Parietal lobe (tissue), 2 donors: ENCODE measurements around a stretch of chr2.

- RAMPAGE, long total RNA = no peak
Observed at GRCh38 chr2:100837230-100838011, 17.5 kb downstream of the NPAS2 start.

DNA sequence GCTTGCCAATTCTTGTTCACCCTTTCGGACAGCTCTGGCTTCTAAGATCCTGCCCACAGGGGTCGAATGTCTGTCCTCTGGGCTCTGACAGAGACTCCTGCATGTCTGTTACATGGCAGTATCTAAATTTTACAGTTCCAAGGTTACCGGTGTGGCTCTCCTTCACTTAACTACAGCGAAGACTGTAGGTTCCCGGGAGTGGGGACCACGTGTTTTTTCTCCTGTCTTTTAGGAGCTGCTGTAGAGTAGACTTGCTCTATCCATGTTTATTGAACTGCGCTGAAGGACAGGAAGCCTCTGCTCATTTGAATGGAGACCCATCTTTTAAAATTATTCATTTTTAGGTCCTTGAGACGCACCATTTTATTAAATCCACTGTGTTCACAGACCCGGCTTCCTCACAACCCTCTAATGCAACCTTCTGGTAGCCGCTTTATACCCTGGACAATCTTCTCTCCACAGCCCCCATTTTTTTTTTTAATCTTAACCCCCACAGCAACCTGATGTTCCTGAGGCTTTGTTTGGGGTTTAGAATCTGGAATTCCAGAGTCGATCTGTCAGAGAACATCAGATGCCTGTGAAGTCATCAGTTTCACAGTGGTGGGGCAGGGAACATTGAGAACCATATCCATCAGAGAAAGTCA lies 20.3 kb downstream of the NPAS2 start:
- RAMPAGE, long total RNA = no peak

DNA sequence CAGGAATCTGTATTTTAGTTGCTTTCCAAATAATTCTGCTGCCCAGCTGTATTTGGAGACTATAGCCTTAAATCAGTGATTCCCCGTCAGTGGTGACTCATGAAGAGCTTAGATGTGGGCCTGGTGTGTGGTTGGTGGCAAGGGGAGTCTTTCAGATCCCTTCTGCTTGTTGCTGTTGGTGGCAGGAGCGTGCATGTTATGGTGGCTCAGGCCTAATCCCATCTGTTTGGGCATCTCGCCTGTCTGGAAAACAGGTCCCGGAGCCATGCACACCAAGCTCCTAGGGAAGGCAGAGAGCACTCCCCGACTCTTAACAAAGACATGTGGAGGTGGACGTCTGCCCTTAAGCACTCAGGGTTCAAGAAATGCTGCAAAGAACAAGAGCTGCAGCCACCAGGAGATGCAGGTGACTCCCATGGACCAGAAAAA lies 56.6 kb downstream of the NPAS2 start:
- RAMPAGE, long total RNA = no peak

DNA sequence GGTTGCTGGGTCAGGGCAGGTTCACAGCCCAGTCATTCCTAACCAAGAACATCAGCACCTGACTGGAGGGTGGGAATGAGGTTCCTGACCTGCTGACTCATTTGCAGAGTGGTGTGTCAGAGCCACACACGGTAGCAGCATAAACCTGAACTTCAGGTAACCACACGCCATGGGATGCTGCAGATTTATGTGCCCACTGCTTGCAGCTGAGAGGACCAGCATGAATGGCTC lies 63.3 kb downstream of the NPAS2 start:
- RAMPAGE, long total RNA = no peak

DNA sequence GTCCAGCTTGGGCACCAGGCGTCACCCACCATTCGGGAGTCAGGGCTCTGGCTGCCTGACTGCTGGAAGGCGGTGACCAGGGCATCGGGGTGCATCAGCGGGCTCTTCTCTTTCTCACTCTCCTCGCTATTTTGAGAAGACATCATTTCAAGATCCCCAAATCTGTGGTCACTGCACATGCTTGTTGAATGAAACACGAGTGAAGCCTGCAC lies 35.3 kb downstream of the RPL31 start:
- RAMPAGE, long total RNA = no peak

- RAMPAGE, long total RNA = no peak
Observed at GRCh38 chr2:101064844-101065892, 63.1 kb downstream of the RPL31 start.

DNA sequence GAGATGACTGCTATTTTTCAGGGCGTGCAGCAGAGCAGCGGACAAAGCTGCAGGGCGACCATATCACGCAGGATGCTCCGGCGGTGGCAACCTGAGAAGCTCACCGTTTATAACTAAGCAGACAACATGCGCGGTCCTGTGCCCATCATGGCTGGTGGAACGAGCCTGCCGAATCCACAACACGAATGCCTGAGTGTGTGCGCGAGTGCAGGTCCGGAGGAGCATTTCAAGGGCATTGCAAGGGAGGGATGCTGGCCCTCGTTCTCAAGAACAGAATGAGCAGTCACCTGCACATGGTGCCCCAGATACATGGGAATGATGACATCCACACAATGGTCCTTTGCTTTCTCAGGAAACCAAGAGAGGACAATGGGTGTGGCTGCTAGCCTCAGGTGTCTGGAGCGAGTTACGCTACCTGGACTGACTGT lies 39.9 kb downstream of the TBC1D8 start:
- RAMPAGE, long total RNA = no peak

GRCh38 chr2:101151778-101152321 lies 668 bp upstream of the TBC1D8 start:
- RAMPAGE, long total RNA = no peak

DNA sequence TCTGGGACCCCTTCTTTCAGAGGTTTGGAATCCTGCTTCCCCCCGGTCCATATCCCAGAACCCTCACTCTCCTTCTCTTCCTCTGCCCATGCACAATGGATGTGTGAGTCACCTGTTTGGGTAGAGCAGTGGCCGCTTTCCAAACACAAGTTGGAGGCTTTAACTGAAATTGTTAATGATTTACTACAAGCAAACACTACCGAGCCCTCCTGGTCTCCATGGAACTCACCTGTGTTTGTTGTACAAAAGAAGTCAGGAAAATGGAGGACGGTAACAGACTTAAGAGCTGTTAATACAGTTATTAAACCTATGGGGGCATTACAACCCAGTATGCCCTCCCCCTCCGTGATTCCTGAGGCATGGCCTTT lies 13.2 kb upstream of the CNOT11 start:
- RAMPAGE, long total RNA = no peak

- RAMPAGE, long total RNA = no peak
Observed at GRCh38 chr2:101516953-101517876, 42.3 kb upstream of the RFX8 start.

GRCh38 chr2:101567740-101568146 lies 92.8 kb upstream of the RFX8 start:
- RAMPAGE, long total RNA = no peak

DNA sequence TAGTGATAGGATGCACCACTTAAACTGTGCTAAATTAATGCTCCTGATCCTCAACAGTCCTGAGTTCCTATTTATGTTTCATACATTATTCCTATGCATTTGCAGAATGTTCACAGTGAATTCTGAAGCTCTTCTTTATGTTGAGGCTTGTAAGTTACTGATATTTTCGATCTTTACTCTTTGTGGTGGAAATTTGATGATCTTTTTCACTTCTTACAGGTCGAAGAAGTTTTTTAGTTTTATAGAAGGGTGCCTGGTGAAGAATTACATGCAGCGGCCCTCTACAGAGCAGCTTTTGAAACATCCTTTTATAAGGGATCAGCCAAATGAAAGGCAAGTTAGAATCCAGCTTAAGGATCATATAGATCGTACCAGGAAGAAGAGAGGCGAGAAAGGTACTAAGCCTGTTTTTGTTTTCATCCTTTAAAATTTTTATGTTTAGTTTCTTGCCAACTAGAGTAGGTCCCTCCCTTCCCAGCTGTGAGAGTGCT lies 142.1 kb downstream of the MAP4K4 start:
- RAMPAGE, long total RNA = no peak

GRCh38 chr2:101866205-101866655 lies 125.5 kb upstream of the IL1R2 start:
- RAMPAGE, long total RNA = no peak

DNA sequence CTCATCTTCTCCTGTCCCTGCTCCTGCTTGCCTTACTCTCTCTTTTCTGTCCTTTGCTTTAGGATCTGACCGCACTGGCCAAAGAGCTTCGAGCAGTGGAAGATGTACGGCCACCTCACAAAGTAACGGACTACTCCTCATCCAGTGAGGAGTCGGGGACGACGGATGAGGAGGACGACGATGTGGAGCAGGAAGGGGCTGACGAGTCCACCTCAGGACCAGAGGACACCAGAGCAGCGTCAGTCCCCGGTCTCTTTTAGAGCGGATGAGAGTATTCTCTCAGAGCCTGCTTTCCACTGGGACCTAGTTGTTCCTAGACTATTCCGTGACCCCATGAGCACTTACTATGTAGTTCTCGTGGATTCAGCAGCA lies 122.2 kb upstream of the IL1R2 start:
- RAMPAGE, long total RNA = no peak

DNA sequence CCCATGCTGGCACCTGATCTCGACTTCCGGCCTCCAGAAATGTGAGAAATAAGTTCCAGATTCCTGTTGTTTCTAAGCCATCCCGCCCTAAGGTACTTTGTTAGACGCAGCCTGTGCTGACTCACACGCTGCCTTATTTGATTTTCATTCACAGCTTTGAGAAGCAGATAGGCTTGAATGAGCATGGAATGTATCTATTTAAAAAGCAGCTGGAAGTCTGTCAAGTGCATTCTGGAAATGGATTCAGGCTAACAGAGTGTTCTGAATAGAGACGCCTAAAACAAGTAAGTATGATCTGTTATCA lies 8.3 kb upstream of the IL1R2 start:
- RAMPAGE, long total RNA = no peak

DNA sequence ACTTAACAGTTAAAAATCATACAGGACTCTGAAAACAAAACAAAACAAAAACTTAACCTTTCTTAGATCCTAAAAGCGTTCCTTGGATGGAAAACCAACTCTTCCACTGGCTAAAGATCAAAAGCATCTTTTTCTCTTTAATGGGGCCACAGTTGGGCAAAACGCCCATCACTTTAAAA lies 340 bp upstream of the IL1R2 start:
- RAMPAGE, long total RNA = no peak

- RAMPAGE, long total RNA = no peak
Observed at GRCh38 chr2:102010930-102011625, 19.3 kb downstream of the IL1R2 start.

DNA sequence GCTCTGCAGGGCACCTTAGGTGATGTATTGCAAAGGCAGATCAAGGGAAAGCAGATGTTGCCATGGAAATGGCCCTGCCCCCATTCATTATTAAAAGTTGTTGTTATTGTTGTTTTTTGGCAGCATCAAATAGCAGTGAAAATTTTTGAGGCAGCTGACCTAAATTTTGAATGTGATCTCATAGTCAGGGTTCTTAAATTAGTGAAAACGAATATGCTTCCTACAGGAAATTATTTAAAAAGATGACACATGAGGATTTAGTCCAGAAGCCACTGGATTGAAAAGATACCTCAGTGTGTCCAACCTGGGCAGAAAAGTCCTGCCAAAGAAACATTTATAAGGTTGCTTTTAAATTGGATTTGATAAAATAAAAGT lies 57.5 kb downstream of the IL1R2 start:
- RAMPAGE, long total RNA = no peak

- RAMPAGE, long total RNA = no peak
Observed at GRCh38 chr2:102055439-102055998, 63.8 kb downstream of the IL1R2 start.

DNA sequence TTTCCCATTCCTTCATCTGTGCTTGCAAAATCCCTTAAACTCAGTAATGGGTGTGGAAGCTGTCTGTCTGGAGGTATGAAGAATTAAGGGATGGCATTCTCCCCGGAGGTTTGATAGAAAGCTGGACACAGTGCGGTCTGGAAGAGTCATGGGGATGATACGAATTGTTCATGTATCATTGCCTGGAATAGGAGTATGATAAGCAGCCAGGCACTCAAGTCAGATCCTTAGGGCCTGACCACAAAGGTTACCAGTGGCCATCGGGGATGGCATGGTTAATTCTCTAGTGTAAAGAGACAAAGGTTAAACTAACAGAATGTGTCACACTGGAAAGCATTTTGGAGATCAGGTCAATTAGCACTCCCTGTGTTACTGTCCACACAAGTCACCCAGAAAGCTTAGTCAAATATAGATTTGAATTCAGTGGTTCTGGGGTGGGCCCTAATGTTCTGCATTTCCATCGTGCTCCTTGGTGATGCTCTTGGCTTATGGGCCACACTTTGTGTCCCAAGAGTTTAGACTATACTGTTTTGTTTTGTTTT lies 41.8 kb upstream of the IL1R1 start:
- RAMPAGE, long total RNA = no peak